Left lung (tissue), 1 donor: ENCODE measurements around a stretch of chr13.

DNA sequence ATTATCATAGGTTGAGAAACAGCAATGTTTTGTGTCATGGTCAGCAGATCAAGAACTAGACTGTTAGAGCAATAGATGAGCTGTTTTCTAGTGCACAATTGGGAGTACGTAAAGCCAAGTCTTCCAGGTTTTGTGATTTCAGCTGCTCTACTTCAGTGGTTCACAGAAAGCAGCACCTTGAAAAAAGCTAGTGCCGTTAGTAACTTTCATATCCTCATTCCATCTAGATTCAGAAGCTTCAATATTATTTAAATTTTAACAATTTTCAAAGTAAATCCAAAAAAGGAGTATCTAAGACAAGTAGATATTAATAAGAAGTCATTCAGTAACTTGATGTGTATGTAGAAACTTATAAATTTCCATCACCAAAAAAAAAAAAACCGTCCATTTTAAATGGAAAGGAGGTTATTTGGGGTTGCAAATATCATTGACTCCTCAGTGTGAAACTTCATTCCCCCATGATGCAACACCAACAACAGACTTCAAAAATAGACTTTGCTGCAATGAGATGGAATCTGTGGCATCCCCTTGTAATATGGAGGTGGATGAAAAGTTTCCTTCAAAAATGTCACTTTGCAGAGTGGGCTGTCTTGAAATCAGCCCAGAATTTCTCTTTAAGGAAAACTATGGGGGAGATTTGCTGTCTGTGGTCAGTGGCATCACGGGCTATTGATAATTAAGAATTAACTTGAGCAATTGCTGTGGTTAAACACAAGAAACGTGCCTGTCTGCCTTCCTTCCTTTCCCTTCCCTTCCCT, 1.7 kb downstream of the GPR18 start:
- PRO-cap = no peak

GRCh38 chr13:99296266-99297090, 10.7 kb downstream of the GPR183 start:
- PRO-cap = no peak

DNA sequence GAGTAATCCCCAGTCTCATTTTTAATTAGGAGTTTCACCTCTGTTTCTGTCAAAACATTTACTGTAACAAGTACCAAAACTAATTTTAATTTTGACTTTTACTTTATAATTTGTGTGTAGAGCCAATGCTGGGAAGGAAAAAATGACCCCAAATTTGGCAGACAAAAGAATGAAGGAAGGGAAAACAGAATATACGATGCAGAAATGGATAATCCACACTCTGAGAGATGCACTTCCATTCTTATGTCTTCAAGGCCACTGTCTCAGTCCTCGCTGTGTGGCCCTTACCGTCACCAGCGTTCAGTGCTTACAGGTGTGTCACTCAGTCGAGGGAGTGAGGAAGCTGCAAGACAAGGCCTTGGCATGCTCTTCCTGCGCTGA, 47.9 kb upstream of the GPR183 start:
- PRO-cap = no peak

- PRO-cap = no peak
Measured at GRCh38 chr13:99372027-99372607, 64.9 kb upstream of the GPR183 start.

DNA sequence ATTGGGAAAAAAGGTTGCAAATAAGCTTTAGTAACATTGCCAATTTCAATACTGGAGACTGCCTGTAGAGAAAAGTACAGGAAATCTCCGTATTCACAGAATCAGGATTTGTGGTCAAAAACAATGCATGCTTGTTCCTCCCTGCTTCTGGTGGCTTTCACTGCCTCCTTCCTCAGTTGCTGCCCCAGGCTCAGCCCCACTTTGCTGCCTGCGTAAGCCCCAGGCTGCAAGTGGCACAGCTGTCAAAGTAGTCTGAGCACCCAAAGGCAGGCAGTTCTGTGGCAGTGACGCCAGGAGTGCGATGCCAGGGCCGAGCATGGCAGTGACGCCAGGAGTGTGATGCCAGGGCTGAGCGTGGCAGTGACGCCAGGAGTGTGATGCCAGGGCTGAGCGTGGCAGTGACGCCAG, 77.2 kb upstream of the GPR183 start:
- PRO-cap = no peak

GRCh38 chr13:99436778-99437637, 64.3 kb upstream of the TM9SF2 start:
- PRO-cap = no peak

DNA sequence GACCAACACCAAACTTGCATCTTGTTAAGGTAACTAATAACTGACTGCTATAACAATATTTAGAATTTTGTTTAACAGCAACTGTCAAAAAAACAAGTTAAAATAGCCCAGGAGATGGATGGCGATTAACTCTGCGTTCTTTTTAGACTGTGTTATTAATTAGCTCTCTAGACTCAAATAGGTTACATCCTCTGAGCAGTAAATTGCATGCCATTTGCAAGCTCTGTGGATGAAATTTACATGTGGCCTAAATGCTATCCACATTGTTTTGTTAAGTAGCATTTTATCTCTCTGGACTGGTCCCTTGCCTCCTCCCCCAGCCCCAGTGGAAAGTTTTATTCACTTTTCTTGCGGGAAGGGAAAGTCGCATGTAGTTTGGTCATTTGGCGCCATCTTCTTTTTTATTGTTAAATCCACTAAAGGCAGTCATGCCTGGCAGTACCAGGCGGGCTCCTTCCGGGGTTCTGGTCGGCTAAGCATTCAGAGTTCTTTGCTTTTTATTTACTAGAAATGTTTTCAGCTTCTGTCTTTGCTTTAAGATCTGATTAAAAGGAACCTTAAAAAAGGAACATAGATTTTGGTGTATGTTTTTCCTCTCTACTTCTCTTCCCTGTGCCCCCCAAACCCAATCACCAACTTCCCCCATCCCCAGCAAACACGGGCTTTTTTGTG, 83.4 kb downstream of the CLYBL start:
- PRO-cap = no peak

- PRO-cap = no peak
Measured at GRCh38 chr13:99956079-99956816, 15.3 kb downstream of the ZIC5 start.

DNA sequence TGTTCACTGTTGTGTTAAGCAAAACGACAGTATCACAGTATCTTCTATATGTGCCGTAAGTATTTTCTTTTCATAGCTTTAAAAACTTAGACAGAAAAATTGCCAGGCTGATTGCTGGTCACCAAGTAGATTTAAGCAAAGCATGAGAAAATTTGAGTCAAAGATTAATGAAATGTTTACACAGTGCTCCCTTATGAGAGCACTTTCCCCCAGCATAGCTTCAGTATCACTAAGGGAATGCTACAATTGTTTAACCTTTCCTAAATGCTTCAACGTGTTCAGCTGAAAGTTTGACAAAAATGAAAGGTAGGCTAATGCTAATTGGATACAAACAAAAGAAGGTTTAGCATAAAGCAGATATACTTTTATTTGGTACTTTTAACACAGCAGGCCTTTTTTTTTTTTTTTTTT, 23.3 kb downstream of the PCCA start:
- PRO-cap = no peak

DNA sequence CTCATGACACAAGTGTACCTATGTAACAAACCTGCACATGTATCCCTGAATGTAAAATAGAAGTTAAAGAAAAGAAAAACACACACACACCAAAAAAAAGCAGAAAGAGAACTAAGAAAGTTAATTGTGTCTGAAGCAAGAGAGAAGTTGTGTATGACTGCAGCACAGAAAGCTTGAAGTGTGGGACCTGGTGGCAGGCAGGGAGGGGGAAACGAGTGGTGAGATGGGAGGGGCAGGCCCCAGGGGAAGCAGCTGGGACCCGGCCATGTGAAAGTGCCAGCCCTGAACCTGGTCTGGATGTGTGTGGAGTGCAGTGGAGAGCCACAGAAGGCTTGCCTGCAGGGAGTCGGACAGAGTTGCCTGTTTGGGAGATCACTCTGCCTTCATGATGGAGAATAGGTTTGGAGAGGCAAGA, 199.0 kb downstream of the GGACT start:
- PRO-cap = no peak

DNA sequence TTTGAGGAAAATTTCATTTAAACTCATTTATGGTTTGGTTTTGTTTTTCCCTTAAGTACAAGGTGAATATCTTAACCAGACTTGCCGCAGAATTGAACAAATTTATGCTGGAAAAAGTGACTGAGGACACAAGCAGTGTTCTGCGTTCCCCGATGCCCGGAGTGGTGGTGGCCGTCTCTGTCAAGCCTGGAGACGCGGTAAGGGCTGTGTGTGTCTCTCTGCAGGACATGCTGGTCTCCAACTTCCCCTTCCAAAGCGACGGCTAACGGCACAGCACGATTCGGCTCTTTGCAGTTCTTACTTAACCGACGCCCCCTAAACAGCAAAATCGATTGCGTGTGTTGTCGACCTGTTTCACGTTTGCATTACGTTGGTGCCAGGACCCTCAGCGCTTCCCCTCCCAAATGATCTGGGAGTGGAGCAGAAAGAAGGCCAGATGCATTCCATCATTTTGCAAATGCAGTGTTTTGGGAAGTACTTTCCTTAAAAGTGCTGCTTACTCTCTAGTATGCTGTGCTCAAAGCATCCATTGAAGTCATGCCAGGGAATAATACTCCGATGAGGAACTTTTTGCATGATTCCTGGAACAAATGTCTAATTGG, 73.1 kb downstream of the GGACT start:
- PRO-cap = no peak

GRCh38 chr13:100523424-100524384, 64.9 kb downstream of the GGACT start:
- PRO-cap = no peak

DNA sequence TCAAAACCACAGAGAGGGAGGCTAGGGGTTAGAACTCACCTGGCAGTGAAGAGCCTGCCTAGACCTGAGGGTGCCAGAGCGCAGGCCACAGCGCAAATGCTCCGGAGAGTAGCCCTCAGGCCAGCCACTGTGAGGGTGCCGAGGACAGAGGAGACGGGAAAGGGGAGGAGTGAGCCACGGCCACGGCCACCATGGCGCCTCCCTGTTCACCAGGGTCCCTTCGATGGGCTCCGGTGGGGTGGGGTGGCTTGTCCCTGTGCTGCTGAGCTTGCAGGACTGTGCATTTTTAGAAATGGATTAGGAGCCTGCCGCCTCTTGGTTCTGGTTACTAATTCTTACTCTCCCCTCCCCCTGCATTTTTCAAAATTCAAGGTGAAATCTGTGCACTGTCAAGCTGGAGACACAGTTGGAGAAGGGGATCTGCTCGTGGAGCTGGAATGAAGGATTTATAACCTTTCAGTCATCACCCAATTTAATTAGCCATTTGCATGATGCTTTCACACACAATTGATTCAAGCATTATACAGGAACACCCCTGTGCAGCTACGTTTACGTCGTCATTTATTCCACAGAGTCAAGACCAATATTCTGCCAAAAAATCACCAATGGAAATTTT, 58.8 kb downstream of the GGACT start:
- PRO-cap = no peak

- PRO-cap = no peak
Measured at GRCh38 chr13:100560512-100561113, 28.0 kb downstream of the GGACT start.

DNA sequence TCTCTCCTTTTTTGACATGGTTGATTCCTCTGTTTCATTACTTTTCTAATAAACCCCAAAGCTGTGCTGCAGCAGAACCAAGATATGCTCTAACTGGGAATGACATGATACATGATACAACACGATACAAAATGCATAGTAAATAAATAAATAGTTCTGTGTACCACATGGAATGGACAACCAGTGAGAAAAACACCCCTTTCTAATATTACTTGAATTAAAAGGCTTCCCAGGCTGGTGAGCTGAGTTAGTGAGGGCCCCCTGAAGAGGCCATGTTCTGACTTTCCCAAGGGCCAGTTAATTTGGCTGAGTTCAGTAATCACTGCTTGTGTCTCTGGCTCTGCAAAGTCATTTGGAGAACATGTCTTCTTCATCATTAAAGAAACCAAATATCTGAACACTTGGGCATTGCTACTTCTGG, 203.1 kb upstream of the TMTC4 start:
- PRO-cap = no peak

DNA sequence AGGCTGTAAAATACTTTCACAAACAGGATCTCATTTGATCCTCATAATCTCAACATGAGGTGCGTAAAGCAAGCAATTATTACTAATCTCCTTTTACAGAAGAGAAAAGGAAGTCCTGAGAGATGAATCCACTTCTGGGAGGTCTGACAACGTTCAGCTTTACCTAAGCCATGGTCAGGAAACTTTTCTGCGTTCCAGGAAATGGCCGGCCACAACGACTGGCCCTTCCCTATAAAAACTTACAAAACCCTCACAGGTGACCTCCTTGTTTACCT, 351.6 kb upstream of the TMTC4 start:
- PRO-cap = no peak

GRCh38 chr13:101489759-101490242, 37.3 kb downstream of the ITGBL1 start:
- PRO-cap = no peak

DNA sequence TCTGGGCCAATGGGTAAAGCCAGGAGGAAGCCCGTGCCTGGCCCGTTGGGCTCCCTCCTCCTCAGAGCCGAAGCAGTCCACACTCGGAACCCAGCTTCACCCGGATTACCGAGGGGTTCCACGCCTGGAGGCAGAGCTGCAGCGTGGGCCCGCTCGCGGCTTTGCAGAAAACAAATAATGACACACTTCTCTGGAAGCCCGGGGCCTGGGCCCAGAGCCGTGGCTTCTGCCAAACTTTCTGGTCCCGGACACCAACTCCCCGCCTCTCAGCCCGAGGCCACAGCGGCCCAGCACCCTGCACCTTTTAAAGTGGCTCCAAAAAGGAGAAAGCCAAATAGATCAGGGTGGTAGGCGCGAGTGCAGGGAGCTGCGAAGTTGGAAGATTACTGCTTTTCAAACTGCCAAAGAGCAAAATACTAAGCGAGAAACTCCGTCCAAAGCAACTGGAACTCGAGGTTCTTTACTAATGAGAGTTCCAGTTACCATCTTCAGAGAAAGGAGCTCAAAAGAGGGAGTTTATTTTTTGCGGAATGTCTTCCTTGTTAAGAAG, 202.0 kb upstream of the TPP2 start:
- PRO-cap = bidirectional peak, plus-strand start at position 111 of the sequence, minus-strand start at position 175 of the sequence; bidirectional peak, plus-strand start at position 334 of the sequence, minus-strand start at position 306 of the sequence

DNA sequence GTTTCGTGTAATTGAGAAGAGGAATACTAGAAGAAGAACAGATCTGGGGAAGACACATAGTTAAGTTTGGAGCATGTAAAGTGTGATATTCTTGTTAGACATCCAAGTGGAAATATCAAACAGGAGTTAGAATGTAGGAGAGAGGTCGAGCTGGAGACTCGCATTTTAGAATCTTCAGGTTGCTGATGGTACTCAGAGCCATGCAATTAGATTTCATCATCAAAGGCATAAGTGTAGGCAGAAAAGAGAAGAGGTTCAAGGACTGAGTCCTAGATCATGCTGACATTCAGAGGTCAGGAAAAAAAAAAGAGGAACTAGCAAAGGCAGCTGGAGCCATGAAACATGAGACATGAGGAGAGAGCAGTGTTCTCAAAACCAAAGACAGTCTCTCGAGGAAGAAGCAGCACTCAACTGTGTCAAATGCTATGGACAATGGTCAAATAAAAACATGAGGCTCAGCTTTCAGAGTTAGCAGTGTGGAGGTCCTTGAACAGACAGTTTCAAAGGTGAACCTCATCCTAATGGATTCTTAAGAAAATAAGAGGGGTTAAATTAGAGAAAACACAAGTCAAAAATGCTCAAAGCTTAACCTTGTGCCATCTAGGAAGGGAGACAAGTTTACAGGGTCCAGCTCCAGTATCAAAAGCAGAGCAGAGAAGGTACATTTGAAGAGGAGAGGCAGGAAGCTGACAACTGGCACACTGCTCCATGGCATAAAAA, 12.3 kb upstream of the TPP2 start:
- PRO-cap = no peak

DNA sequence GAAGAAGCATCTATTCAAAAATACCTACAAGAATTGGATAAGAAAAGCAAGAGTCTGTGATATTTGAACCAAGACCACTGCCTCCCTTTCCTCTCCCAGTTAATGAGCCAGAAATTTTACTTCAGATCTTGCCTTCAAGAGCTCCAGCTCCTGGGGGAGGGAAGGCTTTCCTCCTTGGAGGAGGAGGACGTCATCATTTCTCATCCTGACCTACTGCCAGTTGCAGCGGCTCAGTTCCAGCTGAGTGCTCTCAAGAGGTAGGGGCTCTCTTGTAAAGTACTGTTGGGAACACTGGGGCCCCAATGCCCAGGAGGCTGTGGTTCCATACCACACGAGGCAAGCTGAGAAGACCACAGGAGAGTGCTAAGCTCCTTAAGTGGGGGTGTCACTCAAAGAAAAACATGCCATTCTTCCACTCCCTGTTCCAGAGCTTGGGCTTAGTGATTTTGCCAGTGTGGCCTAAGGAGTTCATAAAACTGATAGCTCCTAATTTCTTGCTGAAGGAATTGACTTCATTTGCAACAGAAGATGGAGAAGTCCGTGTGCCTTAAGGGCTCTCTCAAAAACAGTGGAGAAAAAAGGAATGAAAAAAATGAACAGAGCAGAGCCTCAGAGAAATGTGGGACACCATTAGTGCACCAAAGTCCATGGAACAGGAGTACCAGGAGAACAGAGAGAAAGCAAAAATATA, 36.1 kb downstream of the METTL21C start:
- PRO-cap = no peak